Jejunum (tissue), 1 donor: ENCODE data around the gene TTLL2.

GRCh38 chr6:166950749-166951792, 5.3 kb downstream of the RNASET2 start:
- PRO-cap = no peak

DNA sequence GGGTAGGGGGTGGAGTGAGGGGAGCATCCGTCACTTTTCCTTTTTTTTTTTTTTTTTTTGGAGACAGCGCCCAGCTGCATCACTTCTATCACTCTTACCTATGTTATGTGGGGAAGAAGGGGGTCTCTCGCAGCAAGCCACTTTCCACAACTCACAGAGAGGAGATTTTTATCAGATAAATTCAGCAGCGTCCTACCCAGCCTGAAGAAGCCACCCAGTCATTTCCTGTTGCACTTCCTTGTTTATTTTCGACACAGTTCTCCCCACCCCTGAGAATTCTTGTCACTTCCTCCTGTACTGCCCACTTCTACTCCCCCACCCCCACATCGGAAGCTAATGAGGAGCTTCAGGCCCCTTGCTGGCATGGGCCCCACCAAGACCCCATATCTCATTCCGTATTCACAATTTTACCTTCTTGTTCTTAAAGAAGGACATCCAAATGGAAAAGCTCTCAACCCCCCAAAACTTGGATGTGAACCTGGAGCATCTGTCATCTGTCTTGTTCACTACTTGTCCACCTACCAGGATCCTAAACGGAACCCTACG, 2.9 kb upstream of the RNASET2 start:
- PRO-cap = bidirectional peak, plus-strand start at position 326 of the sequence, minus-strand start at position 220 of the sequence

GRCh38 chr6:167115856-167116568, 6.9 kb upstream of the CCR6 start:
- PRO-cap = unidirectional peak, plus-strand start at chr6:167116219

DNA sequence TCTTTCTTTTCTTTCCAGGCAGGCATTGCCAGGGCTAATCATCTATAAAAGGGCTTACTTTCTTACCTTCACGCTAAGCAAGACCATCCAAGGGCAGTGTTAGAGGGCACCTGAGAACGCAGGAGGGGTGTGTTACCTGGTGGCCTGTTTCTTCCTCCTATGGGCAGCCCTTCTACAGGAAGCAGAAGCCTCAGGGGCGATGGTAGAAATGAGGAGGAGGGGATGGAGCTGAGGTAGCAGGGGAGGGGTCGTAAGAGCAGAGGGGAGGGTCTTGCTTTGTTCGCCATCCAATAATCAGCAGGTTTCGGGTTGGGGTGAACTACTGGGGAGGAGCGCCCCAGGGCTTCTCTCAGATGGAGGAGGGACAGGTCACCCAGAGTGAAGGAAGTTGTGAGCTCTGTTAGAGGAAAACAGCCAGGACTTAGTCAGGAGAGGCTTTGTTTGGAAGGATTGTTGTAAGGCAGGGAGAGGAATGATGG, 1.5 kb upstream of the CCR6 start:
- PRO-cap = no peak

DNA sequence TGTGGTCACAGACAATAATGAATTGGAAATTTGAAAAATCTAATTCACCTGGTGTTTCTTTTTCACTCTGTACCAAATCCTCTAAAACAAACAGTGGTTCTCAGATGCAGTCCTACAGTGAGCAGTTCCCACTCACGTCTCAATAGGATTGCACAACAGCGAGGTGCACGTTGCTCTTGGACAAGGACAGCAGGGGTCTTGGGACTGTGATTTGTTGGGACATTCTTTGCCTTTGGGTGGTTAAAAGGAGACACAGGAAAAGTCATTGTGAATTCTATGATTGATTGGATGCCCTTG, 463 bp downstream of the UNC93A start:
- PRO-cap = no peak

- PRO-cap = no peak
These were observed at the start of gene TTLL2 for GRCh38 chr6:167325013-167325402. TTLL2 (plus strand) TSS chr6:167325086.

DNA sequence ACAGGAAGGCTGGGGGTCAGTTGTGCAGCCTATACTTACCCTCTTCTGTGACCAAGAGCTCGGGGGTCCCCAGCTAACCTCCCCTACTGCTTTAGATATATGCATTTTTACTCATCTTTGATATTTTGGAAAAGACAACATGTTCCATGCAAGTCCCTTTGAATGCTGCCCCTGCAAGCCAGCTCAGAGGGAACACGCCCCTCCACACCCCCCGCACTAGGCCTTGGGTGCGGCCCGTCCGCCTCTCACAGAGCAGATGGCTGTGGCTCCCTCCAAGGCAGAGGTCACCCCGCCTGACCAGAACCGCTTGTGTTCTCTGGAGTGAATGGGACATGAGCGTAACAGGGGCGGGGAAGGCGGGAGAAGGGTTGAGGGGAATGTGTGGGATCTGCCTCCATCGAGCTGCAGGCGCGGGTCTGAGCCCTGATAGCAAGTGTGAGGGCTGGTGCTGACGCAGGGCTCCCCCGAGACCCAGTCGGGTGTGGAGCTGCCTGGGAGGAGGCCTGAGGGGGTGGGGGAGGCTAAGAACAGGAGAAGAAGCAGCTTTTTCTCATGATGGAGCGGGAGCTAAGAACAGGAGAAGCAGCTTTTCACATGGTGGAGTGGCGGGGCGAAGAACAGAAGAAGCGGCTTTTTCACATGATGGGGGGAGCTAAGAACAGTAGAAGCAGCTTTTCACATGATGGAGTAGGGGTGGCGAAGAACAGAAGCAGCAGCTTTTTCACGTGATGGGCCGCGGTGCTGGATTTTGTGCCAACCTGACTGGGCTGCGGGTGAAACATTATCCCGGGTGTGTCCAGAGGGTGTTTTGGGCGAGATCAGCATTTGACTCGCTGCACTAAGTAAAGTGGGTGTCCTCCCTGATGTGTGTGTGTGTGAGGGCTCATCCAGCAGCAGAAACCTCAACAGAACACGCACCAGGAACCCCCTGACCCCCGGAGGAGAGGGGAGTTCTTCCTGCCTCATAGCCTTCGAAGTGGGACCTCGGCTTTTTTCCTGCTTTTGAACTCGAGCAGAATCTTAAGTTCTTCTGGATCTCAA, 169.2 kb downstream of the TTLL2 start:
- PRO-cap = no peak

GRCh38 chr6:167497433-167497752, 172.5 kb downstream of the TTLL2 start:
- PRO-cap = no peak

GRCh38 chr6:167572874-167573325, 248.0 kb downstream of the TTLL2 start:
- PRO-cap = no peak

- PRO-cap = no peak
These were observed 248.6 kb downstream of the TTLL2 start for GRCh38 chr6:167573326-167573947.

GRCh38 chr6:167789274-167789696, 37.4 kb upstream of the AFDN start:
- PRO-cap = no peak

GRCh38 chr6:167794204-167795093, 32.3 kb upstream of the AFDN start:
- PRO-cap = no peak

DNA sequence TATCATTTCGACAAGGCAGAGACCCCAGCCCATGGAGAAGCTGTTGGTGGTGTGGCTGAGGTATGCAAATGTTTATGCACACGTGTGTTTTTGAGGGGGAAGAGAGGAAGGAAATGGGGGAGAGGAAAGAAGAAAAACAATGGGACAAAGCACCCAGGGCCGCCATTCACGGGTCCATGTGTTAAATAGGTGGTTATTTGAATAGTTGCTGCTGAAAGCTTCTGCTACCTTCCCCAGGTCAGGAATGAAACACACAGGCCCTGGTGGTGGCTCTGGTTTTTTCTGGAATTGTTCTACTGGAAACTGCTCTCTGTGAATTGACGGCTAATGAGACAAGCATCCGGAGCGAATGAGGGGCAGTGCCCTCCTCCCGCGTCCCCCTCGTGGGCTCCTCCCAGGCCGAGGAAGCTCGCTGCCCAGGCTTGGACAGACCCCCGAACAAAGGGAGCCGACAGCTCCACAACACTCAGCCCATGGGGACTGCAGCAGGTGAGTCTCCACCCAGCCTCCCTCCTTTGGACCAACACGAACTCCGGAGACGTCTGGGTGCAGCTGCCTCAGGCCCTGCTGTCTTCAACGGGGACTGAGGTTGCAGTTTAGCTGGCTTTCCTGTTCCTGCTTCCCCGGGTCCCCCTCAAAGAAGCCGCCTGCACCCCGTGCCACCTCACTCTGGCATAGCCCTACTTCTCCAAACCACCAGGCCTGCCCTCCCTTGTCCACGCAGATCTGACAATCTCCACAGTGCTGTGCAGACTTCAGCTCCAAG, 31.4 kb upstream of the AFDN start:
- PRO-cap = no peak

- PRO-cap = no peak
These were observed 23.2 kb downstream of the AFDN start for GRCh38 chr6:167849726-167850487.

GRCh38 chr6:167889113-167889453, 62.4 kb downstream of the AFDN start:
- PRO-cap = no peak

DNA sequence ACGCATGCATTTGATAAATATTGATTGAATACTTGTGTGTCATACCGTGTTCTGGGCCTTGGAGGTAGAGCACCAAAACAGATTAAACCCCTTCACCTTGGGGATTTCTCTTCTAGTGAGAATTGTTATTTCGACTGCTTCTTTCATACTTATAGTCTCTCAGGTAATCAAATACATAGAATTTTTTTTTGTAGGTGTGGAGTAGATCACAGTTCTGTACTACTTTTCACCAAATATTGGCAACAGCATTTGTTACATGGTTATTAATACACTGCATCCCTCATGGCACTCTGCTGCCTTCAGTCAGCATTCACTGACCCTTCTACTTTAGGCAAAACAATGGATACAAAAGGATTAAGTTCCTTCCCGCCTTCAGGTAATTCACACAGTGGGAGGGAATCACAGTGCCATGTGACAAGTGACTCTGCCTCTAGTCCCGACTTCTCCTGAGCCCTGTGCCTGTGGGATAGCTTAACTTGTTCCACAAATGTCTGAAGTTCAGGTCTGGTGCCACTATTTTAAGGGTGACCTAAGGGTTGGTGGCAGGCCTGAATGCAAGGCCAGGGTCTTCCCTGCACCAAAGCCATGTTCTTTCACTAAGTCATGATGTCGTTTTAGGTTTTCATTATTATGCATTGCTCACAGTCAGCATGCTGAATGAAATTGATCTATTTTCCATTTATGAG, 66.1 kb downstream of the AFDN start:
- PRO-cap = no peak

DNA sequence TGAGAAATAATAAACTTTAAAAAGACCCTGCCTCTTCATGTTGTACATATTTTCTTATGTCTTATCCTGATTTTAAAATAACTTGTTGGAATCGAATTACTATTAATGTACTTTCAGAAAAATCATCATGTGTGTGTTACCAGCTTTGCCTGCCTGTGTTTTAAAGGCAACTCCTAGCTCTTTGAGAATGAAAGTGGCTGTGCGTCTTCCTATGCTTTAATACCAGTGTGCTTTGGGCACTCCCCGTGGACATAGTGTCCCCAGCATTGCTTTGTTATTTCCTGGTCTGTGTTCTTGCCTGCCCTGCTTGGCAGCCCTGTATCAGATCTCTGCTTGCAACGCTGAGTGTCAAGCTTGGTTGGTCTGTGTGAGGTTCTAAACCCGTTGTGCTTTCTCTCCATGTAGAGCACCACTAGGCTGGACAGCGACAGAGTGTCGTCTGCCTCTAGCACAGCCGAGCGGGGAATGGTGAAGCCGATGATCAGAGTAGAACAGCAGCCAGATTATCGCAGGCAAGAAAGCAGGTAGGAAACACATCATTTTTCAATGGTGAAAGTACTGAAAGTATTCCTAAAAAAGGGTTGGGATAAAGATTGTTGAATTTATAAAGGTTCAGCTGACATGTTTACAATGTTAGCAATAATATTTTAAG, 80.2 kb downstream of the AFDN start:
- PRO-cap = no peak

DNA sequence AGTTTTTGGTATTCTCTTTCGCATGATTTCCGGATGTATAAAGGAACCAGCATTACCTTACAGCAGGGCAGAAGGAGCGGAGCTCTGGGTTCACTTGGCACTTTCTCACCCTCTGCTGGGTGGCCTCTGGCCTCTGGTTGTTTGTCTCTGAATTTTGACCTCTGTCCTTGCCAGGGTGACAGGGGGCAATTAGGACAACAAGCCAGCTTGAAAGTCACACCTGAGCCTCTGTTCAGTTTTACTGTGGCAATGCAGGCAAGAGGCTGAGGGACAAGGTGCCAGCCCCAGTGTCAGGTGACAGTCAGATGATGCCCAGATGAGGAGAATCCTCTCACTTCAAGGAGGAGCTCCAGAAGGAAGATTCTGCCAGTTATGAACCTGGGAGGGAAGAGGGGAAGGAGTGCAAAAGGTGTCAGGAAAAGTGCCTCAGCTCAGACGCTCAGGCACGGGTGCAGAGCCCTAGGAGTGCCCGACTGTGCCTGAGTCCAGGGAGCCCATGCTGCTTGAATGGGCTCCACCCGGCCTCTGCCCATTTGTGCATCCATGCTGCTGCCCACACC, 69.2 kb upstream of the KIF25 start:
- PRO-cap = no peak

DNA sequence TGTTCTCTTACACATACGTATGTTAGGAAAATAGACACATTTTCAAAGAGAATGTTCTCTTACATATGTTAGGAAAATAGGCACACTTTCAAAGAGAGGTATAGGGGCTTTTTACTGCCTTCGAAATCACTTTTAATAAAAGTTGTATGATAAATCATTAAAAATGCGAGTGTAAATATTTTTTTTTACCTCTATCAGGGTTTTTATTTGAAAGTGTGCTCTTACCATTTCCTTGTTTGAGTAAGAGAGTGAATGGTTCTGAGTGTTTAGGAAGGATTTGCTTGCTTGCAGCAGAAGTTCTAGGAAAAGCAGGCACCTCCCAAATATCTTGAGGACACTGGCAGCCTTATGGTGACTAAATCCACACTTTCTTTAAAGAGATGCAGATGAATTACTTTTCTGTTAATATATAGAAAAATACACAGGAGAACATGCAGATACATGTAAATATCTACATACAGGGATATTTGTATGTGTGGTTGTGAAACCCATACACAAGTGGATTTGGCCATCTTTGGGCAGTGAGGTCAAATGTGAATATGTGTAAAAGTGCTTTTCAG, 26.1 kb upstream of the KIF25 start:
- PRO-cap = no peak

DNA sequence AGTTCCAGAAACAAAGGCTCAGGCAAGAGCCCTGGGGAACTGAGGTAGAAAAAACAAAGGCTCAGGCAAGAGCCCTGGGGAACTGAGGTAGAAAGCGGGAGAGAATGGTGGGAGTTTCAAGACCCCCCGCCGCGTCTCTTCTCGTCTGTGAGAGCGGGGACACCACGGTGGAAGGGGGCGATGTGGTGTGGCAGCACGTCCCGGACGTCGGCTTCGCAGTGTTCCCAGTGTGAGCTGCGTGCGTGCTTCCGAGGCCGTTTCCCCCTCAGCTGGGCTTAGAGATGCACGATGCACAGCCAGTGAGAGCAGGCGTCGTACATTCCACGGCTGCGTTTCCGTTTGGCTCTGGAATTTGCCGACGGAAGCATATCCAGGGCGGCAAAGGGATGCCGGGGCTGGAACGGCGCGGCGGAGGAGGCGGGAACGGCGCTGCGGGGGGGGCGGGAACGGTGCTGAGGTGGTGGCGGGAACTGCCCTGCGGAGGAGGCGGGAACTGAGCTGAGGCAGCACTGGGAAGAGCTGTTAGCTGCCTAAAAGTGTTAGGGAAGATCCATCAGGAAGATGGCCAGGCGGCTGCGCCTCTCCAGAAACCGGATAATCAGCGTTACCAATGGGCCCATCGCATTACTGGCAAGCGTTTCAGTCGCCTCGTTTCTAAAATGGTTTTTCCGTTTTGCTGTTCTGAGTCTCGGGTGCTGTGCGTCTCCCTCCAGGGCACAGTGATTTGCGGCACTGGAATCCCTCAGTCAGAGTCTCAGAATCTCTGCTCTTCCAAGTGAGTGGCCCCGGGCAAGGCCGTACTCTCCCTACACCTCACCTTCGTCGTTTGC, 37.8 kb downstream of the KIF25 start:
- PRO-cap = bidirectional peak, plus-strand start at position 381 of the sequence, minus-strand start at position 220 of the sequence